Diencephalon (tissue), 2 donors: Measurements from ENCODE around the gene SNX4.

- RAMPAGE, long total RNA = no peak
Measured at GRCh38 chr3:124276069-124276633, 243.0 kb downstream of the KALRN start.

- RAMPAGE, long total RNA = no peak
Measured at GRCh38 chr3:124282921-124283214, 249.7 kb downstream of the KALRN start.

- RAMPAGE, long total RNA = no peak
Measured at GRCh38 chr3:124650618-124651174, 79.6 kb upstream of the UMPS start.

DNA sequence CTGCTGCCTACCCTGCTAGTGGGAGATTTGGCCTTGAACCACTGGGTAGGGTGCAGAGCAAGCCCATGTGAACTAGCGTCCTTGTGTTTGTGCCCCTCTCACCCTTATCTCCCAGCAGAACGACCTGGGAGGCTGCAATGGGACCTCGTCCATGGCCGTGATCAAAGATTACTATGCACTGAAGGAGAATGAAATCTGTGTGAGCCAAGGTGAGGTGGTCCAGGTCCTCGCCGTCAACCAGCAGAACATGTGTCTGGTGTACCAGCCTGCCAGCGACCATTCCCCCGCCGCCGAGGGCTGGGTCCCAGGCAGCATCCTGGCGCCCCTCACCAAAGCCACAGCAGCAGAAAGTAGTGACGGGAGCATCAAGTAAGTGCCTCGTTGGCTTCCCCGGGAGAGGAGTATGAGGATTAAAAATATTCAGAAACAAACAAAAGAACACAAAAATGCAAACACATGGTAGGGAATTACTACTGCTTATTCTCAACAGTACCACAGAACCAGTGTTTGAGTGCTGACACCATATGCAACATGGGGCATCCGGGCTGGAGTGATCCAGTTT is 55.9 kb upstream of the UMPS start:
- RAMPAGE, long total RNA = no peak

DNA sequence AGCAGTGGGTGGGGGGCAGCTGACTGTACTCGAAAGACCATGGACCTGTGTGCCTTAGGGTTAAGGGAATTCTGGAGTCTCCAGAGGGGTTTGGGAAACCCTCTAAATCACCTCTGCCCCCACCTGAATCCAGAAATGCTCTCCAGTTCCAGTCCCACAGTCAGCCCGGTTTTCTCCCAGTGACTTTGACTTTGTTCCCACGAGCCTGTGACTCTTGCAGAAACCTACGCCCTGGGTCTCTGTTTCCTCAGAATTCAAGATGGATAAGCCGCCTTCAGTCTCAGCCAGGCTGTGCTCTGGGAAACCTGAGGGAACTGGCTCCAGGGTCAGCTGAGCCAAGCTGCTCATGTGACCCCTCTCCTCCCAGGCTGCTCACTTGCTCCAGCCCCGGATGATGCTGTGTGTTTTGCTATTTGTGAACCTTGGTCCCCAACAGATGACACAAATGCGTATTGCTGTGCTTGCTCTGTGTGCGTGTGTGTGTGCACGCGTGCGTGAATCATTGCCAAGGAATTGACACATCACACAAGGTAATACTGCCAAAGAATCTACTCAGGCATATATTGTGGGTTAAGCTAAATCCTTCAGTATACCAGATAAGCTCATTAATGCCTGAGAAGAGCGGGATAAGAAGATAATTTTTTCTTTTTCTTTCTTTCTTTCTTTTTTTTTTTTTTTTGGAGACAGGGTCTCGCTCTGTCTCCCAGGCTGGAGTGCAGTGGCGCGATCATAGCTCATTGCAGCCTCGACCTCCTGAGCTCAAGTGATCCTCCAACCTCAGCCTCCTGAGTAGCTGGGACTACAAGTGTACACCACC is 29.3 kb upstream of the UMPS start:
- RAMPAGE, long total RNA = no peak

DNA sequence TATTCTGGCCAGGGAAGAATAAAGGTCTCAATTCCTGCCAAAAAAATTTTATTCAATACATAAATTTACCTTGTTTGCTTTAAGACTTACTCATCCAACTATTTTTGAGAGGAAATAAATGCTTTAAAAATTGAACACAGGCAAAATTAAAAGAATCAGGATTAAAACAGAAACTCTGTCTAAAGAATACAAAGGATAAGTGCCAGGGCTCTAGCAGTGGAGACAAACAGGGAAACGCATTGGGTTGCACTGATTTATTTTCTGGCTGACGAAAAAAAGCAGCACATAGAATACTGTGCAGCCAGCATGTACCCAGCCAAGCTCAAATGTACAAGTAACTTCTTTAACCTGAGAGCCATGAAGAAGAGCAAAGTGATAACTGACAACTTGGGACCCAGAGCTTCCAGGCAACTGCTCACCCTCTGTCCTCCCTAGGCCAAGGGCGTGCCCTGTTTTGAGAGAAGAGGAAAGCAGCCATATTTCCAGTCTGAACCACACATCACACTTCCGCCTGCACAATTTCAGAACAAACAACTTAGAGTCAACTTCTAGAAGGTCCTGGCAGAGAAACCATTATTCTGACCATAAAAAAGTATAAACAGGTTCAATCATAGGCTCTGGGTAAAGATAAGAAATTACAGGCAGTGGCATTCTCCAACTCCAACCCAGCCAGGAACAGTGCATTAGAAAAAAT is 50.2 kb downstream of the ITGB5 start:
- RAMPAGE, long total RNA = no peak

DNA sequence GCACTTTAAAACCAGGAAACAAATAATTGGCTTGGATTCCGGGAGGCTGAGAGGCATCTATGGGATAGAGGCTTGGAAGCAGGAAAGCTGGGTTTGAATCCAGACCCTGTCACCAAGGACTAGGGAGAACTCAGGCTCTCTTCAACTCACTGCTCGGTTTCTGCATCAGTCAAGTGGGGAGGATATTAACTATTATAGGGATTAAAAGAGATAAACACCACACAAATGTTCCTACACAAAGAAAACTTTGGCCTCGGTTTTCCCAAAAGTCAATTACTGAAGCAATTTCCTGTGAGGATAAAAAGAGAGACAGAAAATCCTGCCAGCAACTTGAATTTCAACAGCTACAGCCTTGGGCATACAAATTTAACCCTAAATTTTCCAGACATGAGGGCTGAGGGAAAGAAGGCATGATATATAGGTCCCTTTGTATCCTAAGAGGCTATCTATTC is 36.0 kb downstream of the ITGB5 start:
- RAMPAGE, long total RNA = no peak

- RAMPAGE, long total RNA = no peak
Measured at GRCh38 chr3:124876357-124876934, 10.7 kb downstream of the ITGB5 start.

- RAMPAGE, long total RNA = no peak
Measured at GRCh38 chr3:124885768-124885961, 1.5 kb downstream of the ITGB5 start.

DNA sequence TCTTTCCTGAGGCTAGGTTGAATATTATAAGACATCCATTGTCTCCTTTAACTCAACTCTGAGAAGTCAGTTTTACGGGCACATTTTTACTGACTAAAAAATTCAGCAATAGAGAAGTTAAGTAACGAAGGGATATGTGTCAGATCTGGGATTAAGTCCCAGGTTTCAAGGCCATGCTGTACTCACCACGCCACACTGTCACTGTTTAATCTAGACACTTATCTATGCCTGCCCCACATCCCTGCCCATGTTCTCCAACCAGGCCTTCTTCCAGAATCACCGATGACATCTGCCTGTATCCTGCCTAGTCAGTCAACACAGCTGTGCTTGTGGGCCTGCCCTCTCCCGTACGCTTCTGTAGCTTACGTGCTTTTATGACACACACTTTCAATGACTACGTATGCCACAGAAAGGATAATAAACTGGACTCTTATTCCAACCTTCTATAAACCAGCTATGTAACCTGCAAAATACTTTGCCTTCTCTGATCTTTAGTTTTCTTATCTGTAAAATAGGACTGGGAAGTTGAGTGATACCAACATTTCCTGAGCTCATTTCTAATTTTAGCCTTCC is 17.2 kb upstream of the MUC13 start:
- RAMPAGE, long total RNA = no peak

DNA sequence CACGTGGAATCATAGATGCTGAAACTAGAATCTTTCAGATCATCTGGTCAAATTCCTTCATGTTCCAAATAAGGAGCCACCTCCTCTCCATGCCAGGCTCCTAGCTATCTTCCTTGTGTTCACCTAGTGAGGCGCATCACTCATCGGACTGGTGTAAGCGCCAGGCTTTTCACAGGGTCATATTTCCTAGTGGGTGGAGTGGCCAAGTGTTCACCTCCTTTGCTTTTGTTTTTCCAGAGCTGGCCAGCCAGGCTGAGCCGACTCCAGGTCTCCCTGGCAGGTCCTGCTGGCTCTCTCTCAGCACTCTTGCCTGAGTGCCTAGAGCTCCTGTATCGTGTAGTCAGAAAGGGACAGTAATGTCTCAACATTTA is 31.0 kb downstream of the HEG1 start:
- RAMPAGE, long total RNA = no peak

- RAMPAGE, long total RNA = no peak
Measured at GRCh38 chr3:125051490-125052143, 4.2 kb downstream of the HEG1 start.

- RAMPAGE, long total RNA = no peak
Measured at GRCh38 chr3:125060953-125061954, 5.5 kb upstream of the HEG1 start.

GRCh38 chr3:125115838-125116233 is 60.0 kb upstream of the HEG1 start:
- RAMPAGE, long total RNA = no peak

GRCh38 chr3:125395104-125395530 is 20.0 kb upstream of the ZNF148 start:
- RAMPAGE, long total RNA = no peak

GRCh38 chr3:125519423-125520485 is at the start of gene SNX4:
TSS of gene SNX4 (minus strand) at chr3:125520202.
- RAMPAGE, long total RNA = start-site peak on the minus strand at chr3:125520134-125520211, 623 and 1,775 reads in 2 replicates

DNA sequence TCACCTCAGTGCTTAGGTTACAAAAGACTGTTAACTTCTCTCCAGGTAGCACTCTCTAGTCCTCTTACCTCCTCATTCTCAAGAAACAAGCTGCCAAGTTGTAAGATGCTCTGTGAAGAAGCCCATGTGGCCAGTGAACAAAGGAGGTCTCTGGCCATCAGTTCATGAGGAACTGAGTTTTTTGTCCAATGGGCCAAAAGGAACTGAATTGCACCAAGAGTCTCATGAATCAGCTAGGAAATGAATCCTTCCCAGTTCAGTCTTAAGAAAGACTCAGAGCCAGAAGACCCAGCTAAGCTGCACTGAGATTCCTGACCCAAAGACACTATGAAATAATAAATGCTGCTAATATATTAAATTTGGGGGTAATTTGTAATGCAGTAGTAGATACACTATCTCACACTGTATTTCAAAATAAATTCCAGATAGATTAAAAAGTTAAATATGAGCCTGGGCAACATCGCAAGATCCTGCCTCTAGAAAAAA is 3.9 kb downstream of the OSBPL11 start:
- RAMPAGE, long total RNA = no peak

GRCh38 chr3:125596589-125597275 is 1.4 kb upstream of the OSBPL11 start:
- RAMPAGE, long total RNA = no peak

- RAMPAGE, long total RNA = no peak
Measured at GRCh38 chr3:125647177-125648000, 52.1 kb upstream of the OSBPL11 start.

DNA sequence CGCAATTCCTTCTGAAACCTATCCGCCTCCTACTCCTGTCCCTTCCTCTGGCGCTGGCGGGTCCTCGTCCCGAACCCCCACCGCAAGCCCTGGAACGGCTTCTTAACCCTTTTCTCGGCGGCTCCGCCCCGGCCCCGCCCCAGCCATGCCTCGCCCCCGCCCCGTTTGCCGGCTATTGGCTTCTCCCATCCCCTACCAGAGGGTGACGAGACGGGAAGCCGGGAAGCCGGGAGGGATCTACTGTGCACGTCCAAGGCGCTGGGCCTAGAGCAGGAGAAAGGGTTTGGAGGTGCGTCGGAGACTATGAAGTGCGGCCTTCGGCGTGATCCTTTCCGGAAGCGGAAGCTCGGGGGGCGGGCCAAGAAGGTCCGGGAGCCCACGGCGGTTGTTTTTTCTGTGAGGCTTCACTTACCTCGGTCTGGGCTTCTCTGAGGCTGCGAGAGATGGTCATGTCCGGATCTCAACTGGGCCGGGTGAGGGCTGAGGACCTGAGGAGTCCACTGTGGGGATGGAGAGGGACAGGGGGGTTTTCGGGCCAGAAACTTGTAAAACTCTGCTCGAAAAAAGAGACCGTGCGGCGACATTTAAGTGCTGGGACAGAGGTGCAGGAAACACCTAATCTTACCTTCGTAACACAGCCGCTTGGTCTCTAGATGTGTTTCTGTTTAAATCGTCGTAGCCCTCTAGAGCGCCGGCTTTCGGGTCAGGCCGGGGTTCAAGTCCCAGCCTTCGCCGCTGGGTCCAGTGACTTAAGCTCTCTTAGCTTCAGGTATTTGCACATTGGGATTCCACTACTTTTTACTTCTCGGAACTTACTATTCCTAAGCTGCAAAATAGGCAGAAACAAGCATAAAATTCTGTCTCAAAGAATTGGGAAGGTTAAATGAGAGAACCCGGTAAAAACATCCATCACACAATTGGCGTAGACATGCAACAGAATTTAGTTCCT is 21.5 kb downstream of the ROPN1B start:
- RAMPAGE, long total RNA = no peak